IMR-90 (cell line): ENCODE measurements around the genes MYOZ1 and FUT11.

GRCh38 chr10:72326504-72327378, 28.0 kb downstream of the DNAJB12 start:
- RRBS = no CpG with 5 or more reads among the region's 26 CpGs
CAGE:
- cytosol, long polyA plus RNA = no peak
- long polyA plus RNA = no peak
- nucleus, long polyA plus RNA = no peak

- RRBS = no CpG with 5 or more reads among the region's 16 CpGs
CAGE:
- cytosol, long polyA plus RNA = no peak
- long polyA plus RNA = no peak
- nucleus, long polyA plus RNA = no peak
These were observed 20.5 kb downstream of the DNAJB12 start for GRCh38 chr10:72333997-72334744.

DNA sequence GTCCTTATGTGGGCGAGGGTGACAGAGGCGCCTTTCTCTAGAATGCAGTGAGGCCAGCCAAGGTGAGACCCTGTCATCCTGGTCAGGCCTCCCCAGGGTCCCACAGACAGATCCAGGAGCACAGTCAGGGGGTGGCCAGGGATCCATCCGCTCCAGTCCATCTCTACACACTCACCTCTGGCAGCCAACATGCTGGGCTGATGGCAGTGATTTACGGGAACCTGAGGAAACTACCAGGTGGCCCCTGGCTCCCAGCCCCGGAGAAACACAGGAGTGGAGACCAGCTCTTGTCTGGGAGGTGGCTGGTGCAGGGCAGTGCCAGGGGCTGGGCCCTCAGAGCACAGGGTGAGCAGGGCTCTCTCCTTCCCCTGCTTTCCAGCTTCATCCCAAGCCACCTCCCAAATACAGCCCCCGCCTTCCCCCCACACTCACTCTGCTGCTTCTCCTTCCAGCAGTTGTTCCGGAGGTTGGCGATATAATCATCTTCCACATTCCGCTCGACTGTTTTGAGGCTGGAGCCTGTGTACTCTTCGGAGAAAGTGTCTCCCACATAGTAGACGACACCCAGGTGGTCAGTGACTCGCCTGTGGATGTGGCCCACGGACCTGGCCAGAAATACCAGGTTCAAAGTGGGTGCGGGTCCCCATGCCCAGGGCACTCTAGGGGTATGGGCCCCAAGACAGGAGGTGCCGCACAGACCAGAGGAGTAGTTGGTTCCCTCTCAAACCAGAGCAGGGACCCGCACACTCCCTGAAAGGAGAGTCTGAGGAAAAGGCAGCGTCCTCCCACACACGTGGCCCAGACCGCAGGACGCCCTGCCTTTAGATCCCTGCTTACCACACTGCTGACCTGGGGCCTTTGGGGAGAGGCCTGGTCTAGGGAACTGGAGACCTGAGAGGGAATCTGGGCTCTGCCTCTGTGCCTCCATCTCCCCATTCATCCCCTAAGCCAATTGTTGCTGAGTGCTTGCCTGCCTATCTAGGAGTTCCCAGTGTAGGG, 18.3 kb downstream of the DNAJB12 start:
- RRBS = no CpG with 5 or more reads among the region's 21 CpGs
CAGE:
- cytosol, long polyA plus RNA = no peak
- long polyA plus RNA = no peak
- nucleus, long polyA plus RNA = no peak

GRCh38 chr10:72343317-72343579, 11.5 kb downstream of the DNAJB12 start:
- RRBS = no CpG with 5 or more reads among the region's 5 CpGs
CAGE:
- cytosol, long polyA plus RNA = no peak
- long polyA plus RNA = no peak
- nucleus, long polyA plus RNA = no peak

- RRBS = no CpG with 5 or more reads among the region's 3 CpGs
CAGE:
- cytosol, long polyA plus RNA = no peak
- long polyA plus RNA = no peak
- nucleus, long polyA plus RNA = no peak
These were observed 1.4 kb downstream of the MCU start for GRCh38 chr10:72693200-72693838.

DNA sequence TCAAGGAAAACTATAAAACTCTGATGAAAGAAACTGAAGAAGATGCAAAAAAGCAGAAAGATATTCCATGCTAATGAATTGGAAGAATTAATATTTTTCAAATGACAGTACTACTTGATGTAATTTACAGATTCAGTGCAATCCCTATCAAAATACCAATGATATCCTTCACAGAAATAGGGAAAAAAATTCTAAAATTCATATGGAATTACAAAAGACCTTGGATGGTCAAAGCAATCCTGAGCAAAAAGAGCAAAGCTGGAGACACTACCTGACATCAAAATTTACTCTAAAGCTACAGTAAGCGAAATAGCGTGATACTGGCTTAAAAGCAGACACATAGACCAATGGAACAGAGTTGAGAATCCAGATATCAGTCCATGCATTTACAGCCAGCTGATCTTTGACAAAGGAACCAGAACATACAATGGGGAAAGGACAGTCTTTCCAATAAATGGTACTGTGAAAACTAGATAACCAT, 85.1 kb downstream of the MCU start:
- RRBS = no CpG with 5 or more reads among the region's 2 CpGs
CAGE:
- cytosol, long polyA plus RNA = no peak
- long polyA plus RNA = no peak
- nucleus, long polyA plus RNA = no peak

GRCh38 chr10:72952915-72953266, 1.7 kb downstream of the PLA2G12B start:
- RRBS = no CpG with 5 or more reads among the region's 2 CpGs
CAGE:
- cytosol, long polyA plus RNA = no peak
- long polyA plus RNA = no peak
- nucleus, long polyA plus RNA = no peak

GRCh38 chr10:73095773-73096792, 583 bp downstream of the P4HA1 start:
- RRBS = 21% methylated on average over 14 of the region's 64 CpGs
CAGE:
- cytosol, long polyA plus RNA = no peak
- long polyA plus RNA = no peak
- nucleus, long polyA plus RNA = no peak

GRCh38 chr10:73641198-73642031, at the start of gene MYOZ1:
TSS of gene MYOZ1 (minus strand) at chr10:73641474.
- RRBS = 84% methylated on average over 3 of the region's 10 CpGs
CAGE:
- cytosol, long polyA plus RNA = no peak
- long polyA plus RNA = no peak
- nucleus, long polyA plus RNA = no peak

DNA sequence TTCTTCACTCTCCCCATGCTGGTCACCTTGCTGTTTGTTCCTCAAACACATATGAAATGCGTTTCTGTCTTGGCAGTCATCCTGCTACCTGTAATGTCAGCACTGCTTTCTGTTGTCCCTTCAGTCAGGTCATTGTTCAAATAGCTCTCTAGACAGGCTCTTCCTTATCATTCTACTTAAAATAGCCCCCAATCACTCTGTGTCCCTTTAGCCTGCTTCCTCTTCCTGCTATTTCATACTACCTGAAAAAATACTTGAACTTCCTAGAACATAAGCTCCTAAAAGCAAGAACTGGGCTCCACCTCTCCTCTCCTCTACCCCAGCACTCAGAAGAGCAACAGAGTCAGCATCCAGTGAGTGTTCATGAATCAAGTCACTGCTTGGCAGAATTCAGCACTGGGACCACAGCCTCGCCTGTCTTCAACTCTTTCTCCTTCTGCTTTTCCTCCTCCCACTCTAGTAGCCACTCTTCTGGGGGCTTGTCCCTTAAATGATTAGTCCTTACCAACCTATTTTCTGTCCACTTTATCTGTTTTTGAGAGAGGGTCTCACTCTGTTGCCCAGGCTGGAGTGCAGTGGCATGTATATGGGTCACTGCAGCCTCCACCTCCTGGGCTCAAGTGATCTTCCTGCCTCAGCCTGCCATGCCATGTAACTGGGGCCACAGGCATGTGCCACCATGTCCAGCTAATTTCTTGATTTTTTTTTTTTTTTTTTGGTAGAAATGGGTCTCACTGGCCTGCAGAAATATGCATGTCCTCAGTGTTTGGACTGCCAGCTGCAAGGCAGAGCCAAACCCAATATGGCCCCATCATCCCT, 15.7 kb upstream of the SYNPO2L start:
- RRBS = no CpG with 5 or more reads among the region's 2 CpGs
CAGE:
- cytosol, long polyA plus RNA = no peak
- long polyA plus RNA = no peak
- nucleus, long polyA plus RNA = no peak

- RRBS = no CpG with 5 or more reads among the region's 11 CpGs
CAGE:
- cytosol, long polyA plus RNA = no peak
- long polyA plus RNA = no peak
- nucleus, long polyA plus RNA = no peak
These were observed 19.6 kb upstream of the AGAP5 start for GRCh38 chr10:73717157-73718218.

- RRBS = no CpG with 5 or more reads among the region's 9 CpGs
CAGE:
- cytosol, long polyA plus RNA = no peak
- long polyA plus RNA = no peak
- nucleus, long polyA plus RNA = no peak
These were observed 13.3 kb upstream of the FUT11 start for GRCh38 chr10:73758645-73759388.

- RRBS = 1% methylated on average over 41 of the region's 76 CpGs
CAGE:
- cytosol, long polyA plus RNA = no peak
- long polyA plus RNA = no peak
- nucleus, long polyA plus RNA = no peak
These were observed at the start of gene FUT11 for GRCh38 chr10:73772014-73772774. TSS of gene FUT11 (plus strand) at chr10:73772276.

DNA sequence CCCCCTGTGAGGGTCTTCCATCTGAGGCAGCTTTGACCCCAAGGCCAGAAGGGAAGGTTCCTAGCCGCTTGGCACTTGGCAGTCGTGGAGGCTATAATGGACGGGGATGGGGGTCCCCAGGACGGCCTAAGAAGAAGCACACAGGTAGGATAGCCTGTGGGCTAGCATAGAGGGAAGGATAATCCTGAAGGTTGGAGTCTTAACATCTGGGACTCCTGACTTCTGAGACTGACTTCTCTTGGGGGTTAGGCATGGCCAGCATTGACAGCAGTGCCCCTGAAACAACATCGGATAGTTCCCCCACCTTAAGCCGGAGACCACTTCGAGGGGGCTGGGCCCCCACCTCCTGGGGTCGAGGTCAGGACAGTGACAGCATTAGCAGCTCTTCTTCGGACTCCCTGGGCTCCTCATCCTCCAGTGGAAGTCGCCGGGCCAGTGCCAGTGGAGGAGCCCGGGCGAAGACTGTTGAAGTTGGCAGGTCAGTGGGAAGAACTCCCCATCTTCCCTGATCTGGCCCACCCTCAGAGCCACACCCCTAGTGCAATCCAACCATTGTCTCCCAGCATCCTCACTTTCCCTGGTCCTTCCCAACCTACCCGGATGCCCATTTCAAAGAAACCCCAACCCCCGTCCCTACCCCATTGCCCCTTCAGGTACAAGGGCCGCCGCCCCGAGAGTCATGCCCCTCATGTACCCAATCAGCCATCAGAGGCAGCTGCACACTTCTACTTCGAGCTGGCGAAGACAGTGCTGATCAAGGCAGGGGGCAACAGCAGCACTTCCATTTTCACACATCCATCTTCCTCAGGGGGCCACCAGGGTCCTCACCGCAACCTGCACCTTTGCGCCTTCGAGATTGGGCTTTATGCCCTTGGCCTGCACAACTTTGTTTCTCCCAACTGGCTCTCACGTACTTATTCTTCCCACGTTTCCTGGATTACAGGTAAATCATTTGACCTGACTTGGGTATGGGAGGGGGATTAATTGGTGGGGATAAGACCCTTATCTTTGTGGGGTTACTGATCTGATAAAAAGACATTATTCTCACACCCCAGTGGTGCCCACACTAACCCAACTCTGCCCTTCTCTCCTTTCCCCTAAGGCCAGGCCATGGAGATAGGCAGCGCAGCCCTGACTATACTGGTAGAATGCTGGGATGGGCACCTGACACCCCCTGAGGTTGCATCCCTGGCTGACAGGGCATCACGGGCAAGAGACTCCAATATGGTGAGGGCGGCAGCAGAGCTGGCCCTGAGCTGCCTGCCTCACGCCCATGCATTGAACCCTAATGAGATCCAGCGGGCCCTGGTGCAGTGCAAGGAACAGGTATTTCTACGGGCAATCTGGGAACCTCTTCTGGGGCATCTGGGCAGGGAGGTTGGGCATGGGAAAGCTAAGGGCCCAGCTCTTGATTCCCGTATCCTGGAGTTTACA, 12.2 kb downstream of the ZSWIM8 start:
- RRBS = no CpG with 5 or more reads among the region's 32 CpGs
CAGE:
- cytosol, long polyA plus RNA = no peak
- long polyA plus RNA = no peak
- nucleus, long polyA plus RNA = no peak

DNA sequence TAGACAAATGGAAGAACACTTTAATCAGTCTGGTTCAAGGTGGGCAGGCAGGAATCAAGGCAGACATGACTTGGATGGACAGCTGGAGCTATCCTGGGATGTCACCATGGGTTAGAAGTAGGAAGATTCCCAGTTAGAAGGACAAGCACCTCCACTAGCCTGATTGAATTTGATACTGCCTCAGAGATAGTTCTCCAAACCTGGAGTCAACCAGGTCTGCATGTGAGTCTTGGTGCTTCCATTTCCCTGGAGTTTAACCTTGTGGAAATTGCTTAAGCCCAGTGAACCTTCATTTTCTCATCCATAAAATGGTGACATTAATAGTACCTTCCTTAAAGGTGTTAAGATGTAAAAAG, 6.3 kb upstream of the PLAU start:
CAGE:
- cytosol, long polyA plus RNA = no peak
- long polyA plus RNA = no peak
- nucleus, long polyA plus RNA = no peak

DNA sequence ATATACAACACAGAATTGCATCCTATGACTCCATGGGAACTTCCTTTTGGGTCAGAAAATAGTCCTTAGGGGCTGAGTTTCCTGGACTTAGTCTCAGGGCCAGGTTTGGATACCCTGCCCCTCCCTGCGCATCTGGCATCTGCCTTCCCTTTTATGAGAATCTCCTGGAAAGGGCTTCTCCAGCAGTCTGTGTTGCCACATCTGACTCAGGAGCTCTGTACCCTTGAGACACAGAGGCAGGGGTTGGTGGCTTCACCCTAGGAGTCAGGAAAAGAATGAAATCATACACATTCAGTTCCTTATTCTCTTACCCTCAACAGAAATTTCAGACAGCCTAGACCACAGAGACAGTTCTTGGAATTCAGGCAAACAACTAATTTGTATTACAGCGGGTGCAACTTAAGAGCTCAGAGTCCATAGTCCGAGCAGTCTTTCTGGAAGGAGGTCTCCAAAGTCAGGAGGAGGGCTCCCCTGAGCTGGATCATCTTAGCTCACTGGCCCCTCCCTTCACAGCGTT, 3.1 kb upstream of the PLAU start:
- RRBS = no CpG with 5 or more reads among the region's 4 CpGs
CAGE:
- cytosol, long polyA plus RNA = no peak
- long polyA plus RNA = no peak
- nucleus, long polyA plus RNA = no peak

- RRBS = no CpG with 5 or more reads among the region's 11 CpGs
CAGE:
- cytosol, long polyA plus RNA = no peak
- long polyA plus RNA = no peak
- nucleus, long polyA plus RNA = no peak
These were observed 1.8 kb upstream of the PLAU start for GRCh38 chr10:73908978-73909767.

DNA sequence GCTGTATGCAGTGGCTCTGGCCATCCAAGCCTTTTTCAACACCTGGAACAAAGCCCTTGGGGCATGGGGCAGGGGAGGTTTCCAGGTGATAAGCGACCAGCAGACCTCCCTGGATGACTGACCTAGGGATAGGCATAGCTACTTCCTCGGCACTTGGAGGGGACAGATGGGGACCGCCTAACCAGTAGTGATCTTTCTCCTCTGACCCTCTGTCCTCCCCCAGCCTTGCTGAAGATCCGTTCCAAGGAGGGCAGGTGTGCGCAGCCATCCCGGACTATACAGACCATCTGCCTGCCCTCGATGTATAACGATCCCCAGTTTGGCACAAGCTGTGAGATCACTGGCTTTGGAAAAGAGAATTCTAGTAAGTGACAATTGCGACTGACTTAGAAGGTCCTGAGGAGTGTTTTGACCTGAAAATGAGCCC, 3.6 kb downstream of the PLAU start:
- RRBS = no CpG with 5 or more reads among the region's 9 CpGs
CAGE:
- cytosol, long polyA plus RNA = start-site peak on the plus strand centred at position 292 of the sequence, 98 bp wide, 164 and 82 reads in 2 replicates
- long polyA plus RNA = no peak
- nucleus, long polyA plus RNA = no peak

DNA sequence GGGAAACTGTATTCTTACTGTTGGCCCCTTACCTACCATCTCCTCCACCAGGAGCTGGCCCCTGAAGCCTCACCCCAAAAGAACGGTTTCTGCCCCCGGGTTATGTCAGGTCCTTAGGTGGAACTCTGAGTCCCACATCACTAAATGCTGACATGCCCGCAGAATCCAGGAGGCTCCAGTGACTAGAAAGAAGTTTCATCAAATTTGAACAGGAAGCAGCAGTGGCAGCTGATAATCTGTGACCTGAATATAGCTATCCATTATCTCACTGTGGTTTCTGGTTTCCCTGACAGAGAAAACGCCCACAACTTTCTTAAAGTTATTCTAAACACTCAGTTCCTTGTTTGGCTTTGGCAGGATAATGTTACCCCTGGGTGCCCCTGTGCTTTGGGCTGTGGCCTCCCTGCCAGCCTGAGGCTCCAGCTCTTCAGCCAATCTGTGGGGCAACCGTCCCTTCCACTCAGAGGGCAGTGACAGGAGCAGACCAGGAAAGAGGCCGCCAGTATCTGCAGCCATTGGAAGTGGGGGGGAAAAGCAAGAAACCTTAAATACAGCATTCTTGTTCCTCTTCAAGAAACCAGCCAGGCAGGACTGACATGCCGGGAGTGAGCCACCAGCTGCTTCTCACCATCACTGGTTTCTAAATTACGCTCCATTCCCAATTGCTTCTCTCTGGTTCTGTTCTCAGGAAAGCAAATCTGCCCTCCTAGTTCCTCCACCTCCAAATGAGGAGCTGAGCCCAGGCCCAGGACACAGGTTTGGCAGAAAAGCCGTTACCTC, 41.3 kb upstream of the VCL start:
- RRBS = no CpG with 5 or more reads among the region's 9 CpGs
CAGE:
- cytosol, long polyA plus RNA = no peak
- long polyA plus RNA = no peak
- nucleus, long polyA plus RNA = no peak

DNA sequence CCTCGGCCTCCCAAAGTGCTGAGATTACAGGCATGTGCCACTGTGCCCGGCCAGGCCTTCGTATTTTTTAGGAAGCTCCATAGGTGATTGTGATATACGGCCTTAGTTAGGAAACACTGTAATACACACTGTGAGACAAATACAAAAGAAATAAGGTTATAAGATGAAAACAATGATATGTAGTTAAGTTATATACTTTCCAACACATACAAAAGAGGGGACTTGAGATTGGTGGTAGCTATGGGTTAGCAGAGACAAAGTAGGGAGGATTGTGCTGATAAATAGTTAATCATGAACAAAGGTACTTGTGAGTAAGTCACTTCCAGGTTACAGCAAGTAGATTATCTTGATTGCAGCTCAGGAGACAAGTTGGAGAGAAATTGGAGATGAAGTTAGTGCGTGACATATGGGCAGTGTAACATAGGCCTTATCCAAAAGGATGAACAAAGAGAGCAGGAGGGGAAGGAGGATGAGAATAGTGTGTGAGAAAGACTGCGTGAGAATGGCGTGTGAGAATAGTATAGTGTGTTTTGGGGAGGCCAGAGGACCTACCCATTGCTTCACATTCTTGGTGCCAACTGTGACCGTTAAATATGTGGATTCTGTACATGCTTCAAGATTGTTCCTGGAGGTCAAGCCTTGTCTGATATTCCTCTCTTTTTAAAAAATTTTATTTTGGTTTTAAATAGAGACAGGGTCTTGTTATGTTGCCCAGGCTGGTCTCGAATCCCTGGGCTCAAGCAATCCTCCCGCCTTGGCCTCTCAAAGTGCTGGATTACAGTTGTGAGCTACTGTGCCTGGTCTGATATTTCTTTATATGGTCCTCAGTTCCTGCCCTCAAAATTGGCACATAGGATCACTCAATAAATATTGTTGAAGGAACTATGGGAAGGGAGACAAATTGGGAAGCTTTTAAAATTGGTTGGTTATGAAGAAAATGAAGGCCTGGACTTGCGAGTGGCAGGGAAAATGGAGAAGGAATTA, 3.0 kb downstream of the VCL start:
- RRBS = no CpG with 5 or more reads among the region's 11 CpGs
CAGE:
- cytosol, long polyA plus RNA = no peak
- long polyA plus RNA = no peak
- nucleus, long polyA plus RNA = no peak